Airway epithelial cell (primary cell): ENCODE results near the gene LINS1.

DNA sequence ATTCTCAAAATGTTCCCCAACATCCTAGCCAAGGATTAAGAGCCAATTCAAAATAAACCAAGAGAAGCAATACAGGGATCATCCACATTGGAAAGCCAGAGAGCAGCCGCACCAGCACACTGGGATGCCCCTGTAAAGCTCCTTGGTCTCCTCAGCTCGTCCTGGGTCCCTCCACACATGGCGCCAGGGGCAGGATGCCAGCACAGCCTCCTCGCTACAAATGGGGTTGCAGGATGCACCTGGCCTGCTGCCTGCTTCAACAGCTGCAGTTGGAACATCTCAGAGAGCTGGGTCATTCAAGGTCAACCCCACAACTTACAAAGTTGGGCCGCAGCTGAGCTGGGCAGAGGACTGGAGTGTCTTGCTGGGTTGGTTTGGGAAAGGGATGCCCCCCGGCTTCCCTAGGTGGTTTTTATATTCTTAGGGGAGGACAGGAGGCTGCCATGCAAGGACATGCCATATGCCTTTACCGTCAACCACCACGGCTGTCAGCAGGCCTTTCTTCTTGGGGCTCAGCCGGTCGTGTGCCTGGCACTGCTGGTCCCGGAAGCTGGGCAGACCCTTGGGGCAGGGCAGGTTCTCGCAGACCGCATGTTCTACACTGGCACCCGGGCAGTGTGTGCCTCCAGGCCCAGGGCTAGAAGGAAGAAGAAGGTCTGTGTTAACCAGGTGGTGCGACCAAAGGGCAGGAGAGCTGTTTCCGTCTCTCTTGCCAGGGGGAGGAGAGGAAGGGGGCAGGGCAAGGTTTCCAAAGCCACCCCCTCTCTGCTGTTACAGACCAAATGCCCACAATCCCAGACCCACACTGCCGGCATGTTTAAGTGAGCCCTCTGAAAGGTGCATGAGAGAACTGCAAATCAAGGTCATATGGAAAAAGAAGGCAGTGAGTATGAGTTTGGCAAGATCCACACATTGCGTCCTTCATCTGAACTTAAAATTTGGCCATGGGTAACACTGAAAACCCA lies 225.1 kb downstream of the ADAMTS17 start:
- RAMPAGE, long total RNA, result no peak

- RAMPAGE, long total RNA, result no peak
Measured at GRCh38 chr15:100345249-100345977, 3.6 kb upstream of the ADAMTS17 start.

GRCh38 chr15:100372655-100373162 lies 30.9 kb upstream of the ADAMTS17 start:
- RAMPAGE, long total RNA, result no peak

DNA sequence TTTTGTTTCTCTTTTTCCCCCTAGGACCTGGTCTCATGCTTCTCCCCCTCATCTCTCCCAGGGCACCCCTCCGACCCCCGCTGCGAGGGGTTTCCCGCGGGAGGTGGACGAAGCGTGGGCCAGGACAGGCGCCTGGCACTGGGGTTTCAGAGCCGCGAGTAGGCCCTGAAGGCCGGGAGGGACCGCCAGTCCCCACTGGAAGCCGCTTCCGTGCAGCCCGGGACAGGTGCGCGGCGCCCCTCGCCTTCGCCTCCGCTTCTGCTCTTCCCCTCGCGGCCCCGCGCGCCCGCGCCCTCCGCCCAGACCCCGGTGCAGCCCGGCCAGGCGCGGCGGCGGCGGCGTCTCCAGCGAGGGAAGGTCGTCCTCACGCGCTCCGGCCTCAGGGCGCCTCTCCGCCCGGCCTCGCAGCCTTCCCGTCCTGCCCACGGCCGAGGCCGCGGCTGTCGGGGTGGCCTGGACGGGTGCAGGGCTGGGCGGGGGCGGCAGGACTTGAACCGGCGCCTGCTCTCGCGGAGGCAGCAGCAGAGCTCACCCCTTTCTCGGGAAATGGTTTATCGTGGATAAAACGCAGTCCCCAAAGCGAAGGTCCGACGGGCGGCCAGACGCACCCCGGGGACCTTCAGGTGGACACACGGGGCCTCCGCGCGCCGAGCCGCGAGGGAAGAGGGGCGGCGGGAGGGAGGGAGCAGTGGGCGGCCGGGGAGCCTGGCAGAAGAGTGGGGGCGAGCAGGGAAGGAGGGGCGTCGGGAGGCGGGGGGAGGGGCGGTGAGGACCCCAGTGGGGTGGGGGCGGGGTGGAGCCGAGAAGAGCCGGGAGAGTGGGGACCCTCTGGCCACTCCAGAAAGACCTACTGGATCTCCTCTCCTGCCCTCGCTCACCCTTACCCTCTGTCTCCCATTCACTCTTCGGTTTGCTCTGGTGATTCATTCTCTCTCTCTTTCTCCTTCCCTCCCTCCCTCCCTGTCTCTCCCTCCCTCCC lies 31.7 kb upstream of the ADAMTS17 start:
- RAMPAGE, long total RNA, result no peak

DNA sequence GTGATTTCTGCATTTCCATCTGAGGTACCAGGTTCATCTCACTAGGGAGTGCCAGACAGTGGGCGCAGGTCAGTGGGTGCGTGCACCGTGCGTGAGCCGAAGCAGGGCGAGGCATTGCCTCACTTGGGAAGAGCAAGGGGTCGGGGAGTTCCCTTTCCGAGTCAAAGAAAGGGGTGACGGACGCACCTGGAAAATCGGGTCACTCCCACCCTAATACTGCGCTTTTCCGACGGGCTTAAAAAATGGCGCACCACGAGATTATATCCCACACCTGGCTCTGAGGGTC lies 75.3 kb upstream of the ADAMTS17 start:
- RAMPAGE, long total RNA, result no peak

DNA sequence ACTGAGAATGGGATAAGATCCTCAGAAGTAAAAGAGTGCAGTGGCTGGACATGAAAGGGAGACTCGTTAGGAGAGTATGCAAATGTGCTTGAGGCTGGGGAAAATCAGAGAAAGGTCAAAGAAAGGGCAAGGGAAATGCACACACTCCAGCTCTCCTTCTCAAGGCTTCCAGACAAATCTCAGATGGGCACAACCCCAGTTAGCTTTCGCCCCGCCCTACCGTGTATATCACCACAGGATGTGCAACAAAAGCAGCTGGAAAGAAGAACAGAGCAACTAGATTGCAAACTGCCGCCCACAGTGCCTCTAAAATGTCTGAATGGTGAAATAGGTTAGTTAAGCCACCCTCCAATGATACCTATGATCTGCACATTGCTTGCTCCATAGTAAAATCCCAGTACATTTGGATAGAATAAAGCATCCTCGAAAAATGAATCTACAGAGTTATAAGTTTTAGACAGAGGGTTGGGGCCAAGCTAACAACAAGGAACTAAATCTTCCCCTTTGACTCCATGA lies 63.8 kb downstream of the CERS3 start:
- RAMPAGE, long total RNA, result no peak

GRCh38 chr15:100573113-100573896 lies 28.7 kb downstream of the LINS1 start:
- RAMPAGE, long total RNA, result no peak

DNA sequence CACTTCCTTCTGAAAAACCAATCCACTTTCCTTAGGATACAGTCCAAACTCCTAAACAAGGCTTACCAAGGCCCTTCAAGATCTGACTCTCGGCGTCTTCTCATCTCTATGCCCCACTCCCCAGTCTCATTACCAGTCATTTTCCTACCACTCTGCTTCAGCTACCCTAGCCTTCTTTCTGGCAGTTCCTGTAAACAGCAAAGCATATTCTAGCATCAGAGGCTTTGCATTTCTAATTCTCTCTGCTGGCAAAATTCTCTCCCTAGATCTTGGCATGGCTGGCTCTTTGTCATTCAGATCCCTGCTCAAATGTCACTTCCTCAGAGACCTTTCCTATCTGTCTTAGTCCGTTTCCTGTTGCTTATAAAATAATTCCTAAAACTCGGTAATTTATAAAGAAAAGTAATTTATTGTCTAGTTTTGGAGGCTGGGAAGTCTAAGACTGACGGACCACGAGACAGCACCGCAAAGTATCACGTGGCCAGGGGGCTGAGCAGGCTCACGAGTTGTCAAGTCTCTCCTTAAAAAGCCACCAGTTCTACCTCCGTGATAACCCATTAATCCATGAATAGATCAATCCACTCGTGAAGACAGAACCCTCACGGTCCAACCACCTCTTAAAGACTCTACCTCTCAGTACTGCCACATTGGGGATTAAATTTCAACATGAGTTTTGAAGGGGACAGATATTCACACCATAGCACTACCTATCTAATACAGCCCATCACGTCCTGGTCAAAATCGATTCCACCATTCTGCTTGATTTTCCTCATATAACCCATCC lies 942 bp downstream of the LINS1 start:
- RAMPAGE, long total RNA, result no peak

DNA sequence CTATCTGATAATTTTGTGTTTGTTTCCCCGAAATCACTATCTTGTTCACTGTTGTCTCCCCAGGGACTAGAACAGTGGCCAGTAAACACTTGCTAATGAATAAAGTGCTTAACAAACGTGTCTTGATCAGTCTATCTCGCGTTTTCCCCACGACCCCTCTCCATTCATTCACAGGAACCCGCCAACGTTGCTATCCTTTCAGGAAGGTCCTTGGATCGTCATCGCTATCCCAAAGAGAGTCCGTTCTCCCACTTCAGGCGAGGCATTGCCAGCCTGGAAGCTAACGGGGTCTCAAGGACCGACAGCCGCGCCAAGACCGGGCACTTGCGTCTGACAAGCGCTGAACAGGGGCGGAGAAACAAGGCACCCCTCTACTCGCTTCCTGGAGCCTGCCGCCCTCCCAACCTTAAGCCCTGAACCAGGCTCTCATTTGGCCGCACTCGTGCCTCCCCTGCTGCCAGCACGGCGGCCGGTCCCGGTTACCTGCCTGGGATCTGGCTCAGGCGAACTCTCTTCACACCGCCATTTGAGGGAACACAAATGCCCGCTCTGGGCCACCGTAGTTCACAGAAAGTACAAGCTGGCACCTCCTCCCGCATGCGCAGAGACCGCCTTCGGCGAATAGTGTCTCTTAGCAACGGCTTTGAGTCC lies at the start of gene LINS1:
LINS1 (minus strand) TSS at position 551 of the 651 bp plus-strand sequence.
- RAMPAGE, long total RNA, result start-site peak on the minus strand centred at position 544 of the sequence, 17 bp wide, 287 and 40 reads in 2 replicates

GRCh38 chr15:100878946-100879755 lies 480 bp upstream of the ALDH1A3 start:
- RAMPAGE, long total RNA, result no peak

- RAMPAGE, long total RNA, result no peak
Measured at GRCh38 chr15:100987001-100987494, 67.9 kb downstream of the LRRK1 start.

GRCh38 chr15:101190731-101191285 lies 61.0 kb downstream of the CHSY1 start:
- RAMPAGE, long total RNA, result no peak

GRCh38 chr15:101292884-101293655 lies 2.0 kb downstream of the SNRPA1 start:
- RAMPAGE, long total RNA, result no peak

DNA sequence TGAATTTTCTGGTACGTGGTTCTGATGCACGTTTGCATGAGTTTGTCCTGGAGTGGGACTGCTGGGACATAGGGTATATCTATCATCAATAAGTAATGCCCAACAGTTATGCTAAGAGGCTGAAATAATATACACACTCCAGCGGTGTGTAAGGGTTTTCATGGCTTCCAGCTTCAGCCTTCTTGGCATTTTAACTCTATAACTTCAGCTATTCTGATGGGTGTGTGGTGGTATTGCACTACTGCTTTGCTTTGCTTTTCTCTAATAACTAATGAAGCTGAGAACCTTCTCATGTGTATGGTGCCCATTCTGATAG lies 1.1 kb upstream of the SNRPA1 start:
- RAMPAGE, long total RNA, result no peak

- RAMPAGE, long total RNA, result no peak
Measured at GRCh38 chr15:101324431-101324948, 29.4 kb upstream of the SNRPA1 start.

GRCh38 chr15:101440685-101441525 lies 48.6 kb downstream of the PCSK6 start:
- RAMPAGE, long total RNA, result no peak

- RAMPAGE, long total RNA, result no peak
Measured at GRCh38 chr15:101447622-101448171, 41.8 kb downstream of the PCSK6 start.